Suprapubic skin (tissue), 4 donors: ENCODE results near the gene IL31RA.

DNA sequence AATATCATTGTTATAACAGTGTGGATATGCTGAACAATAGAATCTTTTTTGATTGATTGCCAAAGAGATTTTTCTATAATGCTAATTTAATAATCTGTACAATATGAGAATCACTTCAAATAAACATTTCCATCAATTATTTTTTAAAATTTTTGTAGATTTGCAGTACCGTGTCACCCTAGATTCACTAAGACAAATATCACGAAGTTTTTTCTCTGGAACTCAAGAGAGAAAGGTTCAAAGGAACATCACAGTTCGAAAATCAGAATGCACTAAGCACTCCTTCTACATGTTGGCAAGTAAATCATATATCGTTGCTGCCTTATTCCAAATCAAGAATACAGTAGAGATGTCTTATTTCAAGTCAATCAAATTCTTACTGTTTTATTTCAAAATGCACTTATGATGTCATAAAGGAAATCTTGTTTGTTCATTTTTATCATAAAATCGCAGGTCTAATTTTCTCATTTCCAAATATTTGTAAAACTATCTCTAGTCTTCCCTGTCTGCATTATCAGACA, 68.9 kb upstream of the ITGA2 start:
- PRO-cap, result no peak
- RAMPAGE, long total RNA, 4 experiments, result no peak in any of the 4 experiments

- PRO-cap, result no peak
- RAMPAGE, long total RNA, 4 experiments, result no peak in any of the 4 experiments
Observed at GRCh38 chr5:53031590-53032266, 42.6 kb downstream of the ITGA2 start.

DNA sequence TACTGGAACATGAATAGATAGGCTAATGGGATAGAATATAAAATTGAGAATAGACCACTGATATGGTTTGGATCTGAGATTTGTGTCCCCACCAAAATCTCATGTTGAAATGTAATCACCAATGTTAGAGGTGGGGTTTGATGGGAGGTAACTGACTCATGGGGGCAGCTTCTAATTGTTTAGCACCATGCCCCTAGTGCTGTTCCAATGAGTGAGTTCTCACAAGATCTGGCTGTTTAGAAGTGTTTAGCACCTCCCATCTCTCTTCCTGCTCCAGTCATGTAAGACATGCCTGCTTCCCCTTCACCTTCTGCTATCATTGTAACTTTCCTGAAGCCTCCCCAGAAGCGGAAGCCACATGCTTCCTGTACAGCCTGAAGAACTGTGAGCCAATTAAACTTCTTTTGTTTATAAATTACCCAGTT, 170.4 kb downstream of the NDUFS4 start:
- PRO-cap, result no peak
- RAMPAGE, long total RNA, 4 experiments, result no peak in any of the 4 experiments

- PRO-cap, result no peak
- RAMPAGE, long total RNA, 4 experiments, result start-site peak on the minus strand in 2 of 4 experiments, at chr5:54232099-54232537 at its widest, 6 to 12 reads per replicate
Observed at GRCh38 chr5:54232020-54232558, 78.3 kb downstream of the ARL15 start.

DNA sequence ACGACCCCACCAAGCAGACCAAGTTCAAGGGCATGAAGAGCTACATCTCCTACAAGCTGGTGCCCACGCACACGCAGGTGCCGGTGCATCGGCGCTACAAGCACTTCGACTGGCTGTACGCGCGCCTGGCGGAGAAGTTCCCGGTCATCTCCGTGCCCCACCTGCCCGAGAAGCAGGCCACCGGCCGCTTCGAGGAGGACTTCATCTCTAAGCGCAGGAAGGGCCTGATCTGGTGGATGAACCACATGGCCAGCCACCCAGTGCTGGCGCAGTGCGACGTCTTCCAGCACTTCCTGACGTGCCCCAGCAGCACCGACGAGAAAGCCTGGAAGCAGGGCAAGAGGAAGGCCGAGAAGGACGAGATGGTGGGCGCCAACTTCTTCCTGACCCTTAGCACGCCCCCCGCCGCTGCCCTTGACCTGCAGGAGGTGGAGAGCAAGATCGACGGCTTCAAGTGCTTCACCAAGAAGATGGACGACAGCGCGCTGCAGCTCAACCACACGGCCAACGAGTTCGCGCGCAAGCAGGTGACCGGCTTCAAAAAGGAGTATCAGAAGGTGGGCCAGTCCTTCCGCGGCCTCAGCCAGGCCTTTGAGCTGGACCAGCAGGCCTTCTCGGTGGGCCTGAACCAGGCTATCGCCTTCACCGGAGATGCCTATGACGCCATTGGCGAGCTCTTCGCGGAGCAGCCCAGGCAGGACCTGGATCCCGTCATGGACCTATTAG, 1.4 kb downstream of the SNX18 start:
- PRO-cap, result no peak
- RAMPAGE, long total RNA, 4 experiments, result no peak in any of the 4 experiments

DNA sequence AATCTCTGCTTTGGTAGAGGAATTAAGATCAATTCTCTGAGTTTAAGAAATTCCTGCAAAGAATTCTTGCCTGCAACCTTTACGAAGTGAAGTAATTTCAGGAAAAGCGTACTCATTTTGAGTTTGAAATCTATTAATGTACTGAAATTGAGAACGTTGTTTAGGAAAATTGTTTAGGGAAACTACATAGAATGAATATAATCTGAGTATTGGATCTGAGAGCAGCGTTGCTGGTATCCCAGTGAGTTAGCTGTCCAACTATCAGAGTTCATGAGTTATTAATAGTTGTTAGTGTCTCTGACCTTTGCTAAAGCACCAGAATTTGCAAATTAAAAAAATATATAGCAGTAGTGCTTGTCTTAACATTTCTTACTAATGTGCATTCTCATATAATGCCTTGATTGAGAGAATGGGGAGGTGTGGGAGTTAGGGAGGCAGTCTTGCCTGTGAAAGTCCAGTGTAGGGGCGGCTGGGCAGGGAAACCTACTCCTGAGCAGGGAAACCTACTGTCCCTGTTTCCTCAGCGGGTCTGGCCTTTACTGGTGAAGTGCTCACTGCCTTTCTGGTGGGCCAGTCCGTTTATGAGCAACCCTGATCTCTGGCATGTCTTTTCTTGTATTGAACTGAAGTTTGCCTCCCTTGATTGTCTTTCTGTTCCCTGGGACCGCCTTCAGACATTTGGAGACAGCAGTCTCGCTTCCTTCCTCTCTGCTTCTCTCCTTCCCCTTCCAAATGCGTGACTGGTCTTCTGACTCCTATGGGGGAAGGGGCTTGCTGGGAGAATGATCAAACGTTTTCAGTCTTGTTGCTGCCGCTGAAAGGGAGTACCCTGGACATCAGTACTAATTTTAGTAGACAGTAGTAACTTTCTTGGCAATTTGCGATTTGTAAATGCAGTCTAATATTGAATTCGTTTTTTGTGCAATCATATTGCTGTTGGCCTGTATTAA, 2.8 kb downstream of the SNX18 start:
- PRO-cap, result no peak
- RAMPAGE, long total RNA, 4 experiments, result no peak in any of the 4 experiments

DNA sequence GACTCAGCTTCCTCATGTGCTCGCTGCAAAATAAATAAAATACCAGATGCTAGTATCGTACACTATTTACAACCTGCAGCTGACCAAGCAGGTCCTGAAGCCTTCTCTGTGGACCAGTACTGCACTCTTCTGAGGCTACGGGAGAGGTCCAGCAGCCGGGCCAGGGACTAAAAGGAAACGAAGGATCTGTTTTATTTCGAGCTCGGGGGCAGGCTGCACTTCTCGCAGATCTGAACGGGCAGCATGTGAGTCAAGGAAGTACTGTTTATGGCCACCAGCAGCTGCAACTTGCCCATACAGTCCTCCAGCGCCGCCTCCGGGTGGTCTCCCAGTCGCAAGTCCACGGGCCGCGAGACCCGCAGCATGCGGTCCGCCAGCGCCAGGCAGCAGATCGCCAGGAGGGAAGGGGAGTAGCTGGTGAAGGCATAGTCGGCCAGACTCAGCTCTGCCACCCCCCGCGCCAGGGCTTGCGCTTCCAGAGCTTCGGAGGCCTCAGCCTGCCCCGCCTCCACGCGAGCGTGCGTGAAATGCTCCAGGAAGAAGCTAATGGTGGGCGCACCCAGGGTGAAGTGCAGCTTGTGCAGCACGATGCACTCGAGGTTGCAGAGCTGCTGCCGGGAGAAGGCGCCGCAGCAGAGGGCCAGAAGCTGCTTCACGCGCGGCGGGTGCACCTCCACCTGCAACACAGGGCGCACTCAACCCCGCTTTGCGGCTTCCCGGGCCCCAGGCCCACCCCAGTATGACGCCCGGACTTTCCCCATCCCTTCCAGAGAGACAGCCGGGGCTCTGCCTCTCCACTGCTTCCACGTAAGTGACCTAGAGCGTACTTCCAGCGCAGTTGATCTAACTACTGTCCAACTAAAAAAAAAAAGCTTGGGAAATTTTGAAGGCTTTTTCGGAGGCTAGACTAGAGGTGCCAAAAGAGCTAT, 2.0 kb downstream of the CCNO start:
- PRO-cap, result no peak
- RAMPAGE, long total RNA, 4 experiments, result no peak in any of the 4 experiments

DNA sequence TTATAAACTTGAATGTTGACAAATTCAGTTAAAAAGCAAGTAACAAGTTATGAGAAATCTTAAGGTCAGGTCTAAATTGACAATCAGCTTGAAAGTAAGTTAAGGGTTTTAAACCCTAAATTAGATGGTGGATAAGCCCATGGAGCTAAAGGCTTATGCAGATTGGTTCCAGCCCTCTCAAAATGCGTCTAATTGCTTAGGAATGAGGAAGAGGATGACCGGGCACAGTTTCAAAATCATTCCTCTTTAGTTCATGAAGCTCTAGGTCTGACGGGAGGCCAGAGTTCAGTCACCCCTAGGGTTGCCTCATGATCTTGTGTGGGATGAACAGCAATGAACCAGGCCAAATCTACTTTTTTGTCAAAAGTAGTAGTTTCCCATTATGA, 75.5 kb downstream of the SLC38A9 start:
- PRO-cap, result no peak
- RAMPAGE, long total RNA, 4 experiments, result no peak in any of the 4 experiments

DNA sequence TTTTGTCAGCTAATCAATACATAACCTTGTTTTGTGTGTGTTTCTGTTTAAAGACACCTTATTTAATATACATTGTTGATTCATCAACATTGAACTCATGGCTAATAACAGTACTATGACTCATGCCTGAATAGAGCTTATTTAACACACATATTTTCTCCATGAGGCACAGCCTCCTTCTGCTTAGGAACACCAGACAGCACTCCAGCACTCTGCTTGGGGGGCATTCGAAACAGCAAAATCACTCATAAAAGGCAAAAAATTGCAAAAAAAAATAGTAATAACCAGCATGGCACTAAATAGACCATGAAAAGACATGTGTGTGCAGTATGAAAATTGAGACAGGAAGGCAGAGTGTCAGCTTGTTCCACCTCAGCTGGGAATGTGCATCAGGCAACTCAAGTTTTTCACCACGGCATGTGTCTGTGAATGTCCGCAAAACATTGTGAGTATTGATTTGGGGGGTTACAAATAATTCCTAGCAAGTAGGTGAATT, at the start of gene IL31RA:
TSS of gene IL31RA (plus strand) at position 169 of the 496 bp plus-strand sequence.
- PRO-cap, result no peak
- RAMPAGE, long total RNA, 4 experiments, result start-site peak on the plus strand in 1 of 4 experiments, centred at position 180 of the sequence, 9 reads per replicate

- PRO-cap, result no peak
- RAMPAGE, long total RNA, 4 experiments, result no peak in any of the 4 experiments
Observed at GRCh38 chr5:55940504-55941349, 54.0 kb downstream of the IL6ST start.

GRCh38 chr5:55973056-55973515, 21.7 kb downstream of the IL6ST start:
- PRO-cap, result no peak
- RAMPAGE, long total RNA, 4 experiments, result no peak in any of the 4 experiments

GRCh38 chr5:55989849-55990192, 4.9 kb downstream of the IL6ST start:
- PRO-cap, result no peak
- RAMPAGE, long total RNA, 4 experiments, result no peak in any of the 4 experiments

DNA sequence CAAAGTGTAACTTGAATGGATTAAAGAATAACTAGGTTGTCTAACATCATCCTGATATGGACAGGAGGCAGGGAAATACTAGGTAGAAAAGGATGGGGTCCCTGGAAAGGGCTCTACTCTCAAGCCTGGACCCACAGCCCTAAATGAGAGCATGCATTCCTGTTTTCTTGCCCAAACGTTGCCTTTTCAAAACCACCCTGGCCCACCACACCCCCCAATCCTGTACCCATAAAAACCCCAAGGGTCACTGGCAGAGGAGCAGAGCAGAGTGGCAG, 58.2 kb upstream of the IL6ST start:
- PRO-cap, result no peak
- RAMPAGE, long total RNA, 4 experiments, result no peak in any of the 4 experiments

DNA sequence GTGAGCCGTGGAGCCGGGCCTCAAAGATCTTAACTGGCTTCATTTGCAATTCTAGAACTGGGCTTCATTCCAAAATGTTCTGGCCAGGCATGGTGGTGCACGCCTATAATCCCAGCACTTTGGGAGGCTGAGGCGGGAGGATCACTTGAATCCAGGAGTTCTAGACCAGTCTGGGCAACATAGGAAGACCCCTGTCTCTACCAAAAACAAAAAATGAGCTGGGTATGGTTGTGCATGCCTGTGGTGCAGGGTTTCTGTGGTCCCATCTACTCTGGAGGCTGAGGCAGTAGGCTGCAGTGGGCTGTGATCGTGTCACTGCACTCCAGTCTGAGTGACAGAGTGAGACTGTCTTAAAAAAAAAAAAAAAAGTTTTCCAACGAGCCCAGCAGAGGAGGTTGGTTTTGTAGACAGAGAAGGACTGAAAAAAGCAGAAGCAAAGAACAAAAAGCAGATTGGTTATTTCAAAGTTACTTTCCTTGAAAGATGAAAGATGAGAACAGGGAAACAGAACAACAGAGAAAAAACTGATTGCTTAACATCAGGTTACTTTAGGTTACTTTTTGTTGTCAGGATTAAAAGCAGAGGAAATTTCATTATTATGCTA, 78.2 kb downstream of the ANKRD55 start:
- PRO-cap, result no peak
- RAMPAGE, long total RNA, 4 experiments, result no peak in any of the 4 experiments

GRCh38 chr5:56296297-56296670, 63.2 kb upstream of the ANKRD55 start:
- PRO-cap, result no peak
- RAMPAGE, long total RNA, 4 experiments, result no peak in any of the 4 experiments

- PRO-cap, result no peak
- RAMPAGE, long total RNA, 4 experiments, result no peak in any of the 4 experiments
Observed at GRCh38 chr5:56467249-56467668, 234.1 kb upstream of the ANKRD55 start.

GRCh38 chr5:56481988-56482744, 249.0 kb upstream of the ANKRD55 start:
- PRO-cap, result no peak
- RAMPAGE, long total RNA, 4 experiments, result no peak in any of the 4 experiments

GRCh38 chr5:56589189-56589573, 226.2 kb upstream of the MAP3K1 start:
- PRO-cap, result no peak
- RAMPAGE, long total RNA, 4 experiments, result no peak in any of the 4 experiments

GRCh38 chr5:56637257-56637750, 178.0 kb upstream of the MAP3K1 start:
- PRO-cap, result no peak
- RAMPAGE, long total RNA, 4 experiments, result no peak in any of the 4 experiments

DNA sequence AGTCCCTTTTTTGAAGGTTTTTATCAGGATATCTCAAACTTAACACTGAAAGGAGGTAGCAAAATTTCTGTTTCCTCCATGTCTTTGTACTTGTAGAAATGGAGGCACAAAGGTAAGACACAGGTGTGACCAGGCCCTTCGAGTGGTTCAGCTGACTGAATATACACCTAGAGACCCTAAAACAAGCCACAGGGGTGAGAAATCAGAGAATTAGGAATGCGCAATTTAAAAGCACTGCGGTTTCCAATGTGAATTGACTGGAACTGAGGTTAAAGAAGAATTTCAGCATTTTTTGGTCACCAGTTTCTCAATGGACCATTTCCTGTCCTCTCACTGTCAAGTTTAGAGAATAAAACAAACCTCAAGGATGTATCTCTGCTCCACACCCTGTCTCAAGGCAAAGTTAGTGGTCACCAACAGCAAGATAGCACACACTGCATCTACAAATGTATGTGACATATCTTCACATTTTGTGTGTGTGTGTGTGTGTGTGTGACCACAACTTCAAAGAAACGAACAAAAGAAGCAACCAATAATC, 143.8 kb upstream of the MAP3K1 start:
- PRO-cap, result no peak
- RAMPAGE, long total RNA, 4 experiments, result no peak in any of the 4 experiments